Umbilical cord (tissue), 2 donors: ENCODE data around the genes DHH and RACGAP1.

DNA sequence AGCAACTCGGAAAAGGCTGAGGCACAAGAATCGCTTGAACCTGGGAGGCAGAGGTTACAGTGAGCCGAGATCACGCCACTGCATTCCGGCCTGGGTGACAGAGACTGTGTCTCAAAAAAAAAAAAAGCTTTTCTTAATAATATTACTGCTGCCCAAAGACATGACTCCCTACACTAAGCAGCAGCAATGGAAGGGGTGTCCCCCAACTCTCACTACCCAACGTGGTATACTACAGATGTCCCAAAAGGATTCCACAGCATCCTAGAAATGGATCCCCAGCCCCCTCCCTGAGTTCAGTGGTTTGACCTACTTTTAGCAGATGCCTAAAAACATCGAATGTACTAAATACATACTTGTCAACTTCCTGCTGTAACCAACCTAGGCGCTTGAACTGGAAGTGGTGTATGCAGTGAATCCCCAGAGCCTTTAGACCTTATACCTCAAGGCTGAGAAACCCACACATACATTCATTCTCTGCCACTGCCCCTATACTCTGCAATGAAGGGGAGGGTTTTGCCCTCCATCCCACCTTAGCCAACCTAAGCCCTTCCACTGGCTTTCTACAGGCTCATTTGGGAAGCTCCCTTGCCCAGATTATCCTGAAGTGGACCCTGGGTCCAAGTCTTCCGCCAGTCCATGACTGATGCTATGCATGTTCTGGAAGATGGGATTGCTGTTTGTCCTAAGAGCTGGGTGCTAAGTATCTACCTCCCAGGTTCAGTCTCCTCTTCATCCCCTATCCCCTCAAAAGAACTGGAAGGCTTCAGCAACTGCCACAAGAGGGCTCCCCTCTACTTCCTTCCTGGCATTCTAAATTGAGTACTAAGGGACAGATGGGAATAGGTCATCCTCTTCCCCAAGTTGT is 8.7 kb upstream of the FKBP11 start:
- RAMPAGE, long total RNA: no peak

DNA sequence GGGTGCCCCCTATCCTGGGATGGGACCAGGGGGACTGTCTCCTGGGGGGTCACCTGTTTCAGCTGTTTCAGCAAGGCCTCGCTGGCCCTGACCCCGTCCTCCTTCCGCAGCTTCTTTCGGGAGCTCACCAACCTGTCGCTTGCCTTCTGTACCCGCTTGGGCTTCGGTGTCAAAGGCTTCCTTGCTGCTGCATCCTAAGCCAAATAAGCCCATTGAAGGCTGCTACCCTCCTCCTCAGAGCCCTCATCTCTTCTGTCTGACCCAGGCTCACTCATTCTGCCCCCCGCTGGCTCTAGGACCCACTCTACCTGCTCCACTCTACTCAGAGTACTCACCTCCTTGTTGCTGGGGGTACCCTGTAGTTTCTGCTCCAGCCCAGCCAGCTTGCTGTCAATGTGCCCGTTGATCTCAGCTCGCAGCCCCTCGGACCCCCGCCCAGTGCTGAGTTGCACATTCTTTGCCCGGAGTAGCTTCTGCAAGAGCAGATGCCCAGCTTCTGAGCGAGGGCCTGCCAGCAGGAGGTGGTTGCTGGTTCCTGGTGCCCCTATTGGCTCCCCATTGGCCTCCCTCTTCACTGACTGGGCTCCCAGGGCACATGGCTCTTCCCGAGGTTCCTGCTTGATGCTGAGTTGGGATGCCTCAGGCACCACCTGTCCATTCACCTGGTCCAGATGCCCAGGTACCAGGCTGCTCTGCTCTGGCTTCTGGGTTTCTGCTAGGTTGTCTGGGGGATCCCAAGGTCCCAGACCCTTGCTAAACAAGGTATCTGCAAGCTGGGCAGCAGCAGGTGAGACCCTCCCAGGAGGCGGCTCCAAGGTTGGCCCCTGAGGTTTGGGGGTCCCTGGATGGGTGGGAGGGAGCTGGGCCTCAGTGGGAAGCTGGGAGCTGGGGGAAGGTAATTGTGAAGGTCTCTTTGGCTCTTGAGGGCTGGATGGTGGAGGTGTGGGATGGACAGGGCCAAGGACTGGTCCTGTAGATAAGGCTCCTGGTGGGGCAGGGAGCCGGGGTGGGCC is 12.6 kb upstream of the PRKAG1 start:
- RAMPAGE, long total RNA: no peak

DNA sequence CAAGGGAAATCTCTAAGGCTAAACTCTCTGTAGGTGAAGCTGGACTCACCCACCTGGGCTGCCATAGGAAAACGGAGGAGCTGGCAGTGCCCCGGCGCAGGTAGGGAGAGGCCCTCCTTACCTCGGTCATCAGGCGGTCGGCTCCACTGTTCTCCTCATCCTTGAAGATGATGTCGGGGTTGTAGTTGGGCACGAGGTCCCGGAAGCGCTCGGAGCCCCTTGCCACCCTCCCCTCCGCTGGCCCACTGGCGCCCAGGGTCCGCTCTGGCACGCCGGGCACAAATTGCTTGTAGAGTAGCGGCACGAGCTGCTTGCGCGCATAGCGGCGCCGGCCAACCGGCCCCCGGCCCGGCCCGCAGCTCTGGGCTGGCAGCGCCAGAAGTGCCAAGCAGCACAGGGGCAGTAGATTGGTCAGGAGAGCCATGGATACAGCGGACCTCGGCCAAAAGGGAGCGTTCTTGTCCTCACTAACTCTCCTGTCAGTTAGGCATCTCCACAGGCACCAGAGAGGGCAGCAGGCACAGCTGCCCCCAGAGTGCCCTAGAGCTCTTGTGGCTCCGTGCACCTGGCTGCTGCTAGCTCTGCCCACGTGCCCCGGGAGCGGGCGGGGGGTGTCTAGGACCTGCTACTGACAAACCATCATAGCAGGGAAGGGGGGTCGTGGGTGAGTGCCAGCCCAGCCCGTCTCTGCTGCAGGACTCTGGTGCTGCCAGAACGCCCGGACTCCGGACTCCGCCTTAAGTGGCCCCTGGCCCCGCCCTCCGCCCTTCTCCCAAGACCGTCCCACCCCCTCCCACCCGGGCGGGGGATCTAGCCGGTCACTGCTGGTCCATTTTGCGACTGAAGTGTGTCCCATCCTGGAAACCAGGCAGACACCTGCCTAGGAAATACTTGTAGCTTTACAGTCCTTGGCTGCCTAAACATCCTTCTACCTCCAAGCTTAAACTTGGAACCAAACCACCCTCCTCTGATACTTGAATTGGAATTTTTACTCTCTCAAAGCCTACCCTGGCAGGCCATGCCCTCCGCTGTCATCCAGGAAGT is at the start of gene DHH:
DHH (minus strand) TSS at position 713 of the 1,044 bp plus-strand sequence.
- RAMPAGE, long total RNA: no peak

DNA sequence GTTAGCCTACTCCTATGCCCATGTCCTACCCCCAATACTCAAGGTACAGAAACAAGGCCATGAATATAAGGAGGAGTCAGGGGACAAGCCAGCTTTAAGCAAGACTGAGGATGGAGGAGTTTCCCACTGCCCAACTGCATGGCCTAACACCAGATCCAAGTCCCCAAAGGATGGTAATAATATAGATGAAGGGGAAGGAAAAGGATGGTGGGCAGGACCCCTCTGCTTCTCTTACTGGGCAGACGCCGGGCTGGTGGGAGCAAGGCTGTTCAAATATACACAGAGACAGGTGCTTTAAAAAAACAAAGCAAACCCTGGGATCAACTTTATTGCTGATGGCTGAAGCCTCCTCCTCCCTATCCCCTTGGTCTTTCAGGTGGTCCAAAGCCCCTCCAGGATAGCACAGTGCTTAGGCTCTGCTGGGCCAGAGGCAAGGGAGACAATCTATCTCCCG is 2.3 kb upstream of the DHH start:
- RAMPAGE, long total RNA: no peak

GRCh38 chr12:49129227-49129499 is 2.0 kb downstream of the TUBA1B start:
- RAMPAGE, long total RNA: no peak

GRCh38 chr12:49130027-49130560 is 1.1 kb downstream of the TUBA1B start:
- RAMPAGE, long total RNA: no peak

DNA sequence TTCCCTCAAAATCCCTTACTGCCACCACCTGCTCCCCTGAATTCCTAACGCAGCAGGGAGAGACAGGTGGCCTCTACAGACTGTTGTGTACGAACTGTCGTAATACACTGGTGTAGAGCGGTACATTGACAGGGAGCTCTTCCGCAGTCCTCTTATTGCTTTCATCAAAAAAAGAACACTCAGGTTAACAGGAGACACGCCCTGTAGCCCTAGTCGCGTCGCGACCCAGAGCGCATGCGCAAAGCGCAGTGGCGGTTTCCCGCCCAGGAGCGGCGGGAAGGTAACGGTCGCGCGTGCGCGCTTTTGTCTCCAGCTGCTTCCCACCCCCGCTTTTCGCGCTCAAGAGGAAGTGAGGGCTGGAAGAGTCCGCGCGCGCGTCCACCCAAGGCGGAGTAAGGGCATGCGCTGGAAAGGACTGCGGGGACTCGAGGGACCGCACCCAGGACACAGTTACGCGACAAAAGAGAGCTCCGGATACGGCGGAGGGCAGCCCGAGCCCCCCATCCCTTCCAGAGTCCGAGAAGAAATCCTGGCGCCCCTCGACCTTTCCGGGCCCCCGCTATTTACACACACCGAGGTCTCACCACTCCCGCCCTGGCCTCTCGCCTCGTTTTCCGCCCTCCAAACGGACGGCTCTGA is 515 bp downstream of the TUBA1B start:
- RAMPAGE, long total RNA: no peak

- RAMPAGE, long total RNA: no peak
These were observed 297 bp downstream of the DNAJC22 start for GRCh38 chr12:49347093-49347276.

- RAMPAGE, long total RNA: no peak
These were observed 18.4 kb downstream of the PRPF40B start for GRCh38 chr12:49641814-49642192.

- RAMPAGE, long total RNA: no peak
These were observed 426 bp upstream of the FMNL3 start for GRCh38 chr12:49707677-49707985.

DNA sequence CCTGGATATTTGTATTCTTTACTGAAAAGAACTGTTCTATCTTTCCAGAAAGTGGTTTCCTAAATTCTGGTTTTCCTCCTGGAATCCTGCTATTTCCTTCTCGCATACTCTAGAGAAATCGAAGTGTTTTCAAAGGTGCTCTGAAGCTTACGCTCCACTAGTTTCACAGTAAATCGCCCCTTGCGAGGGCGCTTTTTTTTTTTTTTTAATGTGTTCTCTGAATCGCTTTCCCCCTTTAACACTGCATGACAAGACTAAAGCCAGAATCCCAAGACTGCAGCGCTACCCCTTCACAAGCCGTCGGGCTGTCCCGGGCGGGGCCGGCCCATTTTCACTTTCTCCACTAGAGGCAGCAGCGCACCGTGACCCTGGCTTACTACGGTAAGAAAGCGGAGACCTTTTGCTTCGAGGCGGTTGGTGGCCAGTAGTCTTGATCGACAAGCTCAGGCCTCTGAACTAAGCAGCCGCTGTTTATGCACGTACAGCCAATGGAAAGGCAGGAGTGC is 355 bp upstream of the TMBIM6 start:
- RAMPAGE, long total RNA: no peak

DNA sequence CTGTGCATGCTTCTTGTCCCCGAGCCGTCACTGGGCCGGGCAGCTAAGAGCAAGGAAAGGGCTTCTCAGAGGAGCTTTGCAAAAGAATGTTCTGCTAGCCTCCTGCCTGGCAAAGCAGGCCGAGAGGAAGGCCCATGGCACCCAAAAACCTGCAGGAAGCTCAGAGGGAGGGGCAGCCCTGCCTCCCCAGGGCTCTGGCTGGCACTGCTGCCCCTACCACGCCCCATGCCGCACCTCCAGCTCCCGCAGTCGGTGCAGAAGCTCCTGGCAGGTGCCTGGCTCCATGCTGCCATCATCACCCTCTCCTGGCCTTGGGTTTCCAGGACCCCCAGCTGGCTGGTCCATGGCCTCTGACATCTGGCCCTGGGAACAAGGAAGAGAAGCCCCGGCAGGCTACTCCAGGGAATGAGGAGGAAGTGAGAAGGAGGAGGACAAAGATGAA is 24.5 kb downstream of the NCKAP5L start:
- RAMPAGE, long total RNA: no peak

DNA sequence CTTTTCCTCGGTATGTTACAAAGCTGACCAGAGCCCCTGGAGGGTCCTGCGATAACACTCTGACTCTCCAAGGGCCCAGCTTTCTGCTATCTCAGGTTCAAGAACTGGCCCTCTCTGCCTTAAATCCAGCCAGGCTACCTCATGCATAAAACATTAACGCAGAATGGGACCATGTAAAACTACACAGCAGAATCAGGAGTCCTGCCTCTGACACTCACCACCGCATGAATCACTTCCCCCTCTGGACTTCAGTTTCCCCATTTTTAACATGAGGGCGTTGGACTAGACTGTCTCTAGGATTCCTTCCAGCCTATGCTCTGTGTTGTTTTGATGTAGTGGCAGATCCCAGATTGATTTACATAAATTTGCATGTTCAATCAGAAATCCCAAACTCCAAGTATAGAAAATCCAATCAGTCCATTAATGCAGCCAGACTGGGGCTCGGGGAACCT is 3.3 kb downstream of the NCKAP5L start:
- RAMPAGE, long total RNA: no peak

GRCh38 chr12:49887849-49888515 is 15.7 kb downstream of the FAIM2 start:
- RAMPAGE, long total RNA: no peak

- RAMPAGE, long total RNA: no peak
These were observed 1.2 kb downstream of the AQP5 start for GRCh38 chr12:49962712-49963376.

DNA sequence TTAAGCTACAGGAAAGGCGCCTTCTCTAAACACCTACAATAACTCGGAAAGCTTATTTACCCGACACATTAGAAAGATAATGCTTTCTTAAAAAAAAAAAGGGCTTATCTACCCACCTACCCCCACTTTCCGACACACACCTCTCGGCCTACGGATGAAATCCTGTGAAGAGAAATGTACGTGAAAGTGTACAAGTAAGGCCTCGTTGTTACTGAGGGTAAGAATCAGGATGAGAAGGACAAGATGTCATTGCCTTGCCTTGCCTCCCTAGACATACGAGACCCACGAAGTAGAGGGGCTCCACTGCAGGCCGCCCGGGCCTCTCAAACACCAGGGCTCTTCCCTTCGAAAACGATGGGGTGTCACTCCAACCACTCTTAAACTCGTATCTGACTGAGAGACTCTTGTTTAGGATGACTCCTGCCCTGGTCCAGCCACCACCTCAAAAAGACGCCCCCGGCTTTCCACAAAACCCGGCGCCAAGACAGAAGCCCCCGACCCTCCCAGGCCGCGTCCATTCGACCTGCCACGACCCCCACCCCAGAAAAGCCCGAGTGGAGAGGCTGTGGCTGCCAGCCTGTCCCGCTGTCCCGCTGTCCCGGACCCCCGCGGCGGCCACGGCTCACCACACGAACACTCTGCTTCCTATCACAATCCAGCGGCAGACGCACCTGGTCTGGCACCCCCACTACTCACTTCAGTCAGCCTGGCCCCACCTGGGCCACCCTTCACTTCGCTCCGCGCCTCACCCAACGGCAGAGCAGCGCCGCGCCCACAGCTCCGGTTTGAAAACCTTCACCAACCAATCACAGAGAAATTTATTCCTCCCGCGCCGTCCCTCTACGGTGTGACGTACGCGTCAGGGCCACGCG is at the start of gene RACGAP1:
RACGAP1 (minus strand) TSS at position 793 of the 872 bp plus-strand sequence.
- RAMPAGE, long total RNA: no peak

DNA sequence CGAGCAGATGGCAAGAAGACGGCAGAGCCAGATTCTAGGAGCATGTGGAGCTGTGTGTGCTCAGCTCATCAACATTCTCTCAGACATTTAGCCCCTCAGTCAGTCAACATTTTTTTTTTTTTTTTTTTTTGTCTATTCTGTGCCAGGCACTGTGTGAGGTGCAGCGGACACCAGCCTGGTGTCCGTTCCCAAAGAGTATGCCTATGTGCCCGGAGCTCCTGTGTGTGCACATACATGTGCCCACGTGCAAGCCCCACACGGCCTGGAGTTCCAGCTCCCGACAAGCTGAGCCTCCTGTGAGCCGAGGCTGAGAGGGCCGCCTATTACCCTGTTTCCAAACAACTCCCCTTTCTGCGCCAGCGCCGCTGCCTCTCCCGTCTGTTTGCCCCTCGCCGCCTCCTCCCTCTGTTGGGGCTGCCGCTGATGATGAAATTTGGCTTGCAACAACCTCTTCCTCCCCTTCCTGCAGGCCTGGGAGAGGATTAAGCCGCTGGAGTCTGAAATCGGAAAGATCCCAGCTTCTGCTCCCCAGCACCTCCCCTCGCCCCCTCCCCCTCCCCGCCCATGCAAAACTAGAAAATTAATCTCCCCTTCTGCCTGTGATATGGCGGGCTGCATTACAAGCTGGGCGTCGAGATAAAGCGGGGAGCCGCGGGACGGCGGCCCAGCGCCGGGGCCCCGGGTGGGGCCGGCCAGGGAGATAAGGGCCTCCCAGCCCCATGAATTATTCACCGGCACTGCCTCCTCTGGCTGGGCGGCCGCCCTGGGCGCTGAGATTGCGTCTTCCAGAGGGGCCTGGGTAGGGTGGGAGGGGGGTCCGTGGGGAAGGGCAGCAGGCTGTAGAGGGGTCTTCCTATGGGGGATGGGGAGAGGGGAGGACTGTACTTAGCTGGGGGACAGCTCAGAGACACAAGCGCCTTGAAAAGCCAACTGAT is 6.9 kb upstream of the ASIC1 start:
- RAMPAGE, long total RNA: no peak

- RAMPAGE, long total RNA: no peak
These were observed 2.6 kb upstream of the SMARCD1 start for GRCh38 chr12:50082254-50083207.

GRCh38 chr12:50166463-50166861 is 707 bp downstream of the CERS5 start:
- RAMPAGE, long total RNA: no peak

- RAMPAGE, long total RNA: no peak
These were observed 34.7 kb downstream of the LIMA1 start for GRCh38 chr12:50248228-50249336.